Temporal lobe (tissue), 2 donors: ENCODE results near the gene RBPJ.

DNA sequence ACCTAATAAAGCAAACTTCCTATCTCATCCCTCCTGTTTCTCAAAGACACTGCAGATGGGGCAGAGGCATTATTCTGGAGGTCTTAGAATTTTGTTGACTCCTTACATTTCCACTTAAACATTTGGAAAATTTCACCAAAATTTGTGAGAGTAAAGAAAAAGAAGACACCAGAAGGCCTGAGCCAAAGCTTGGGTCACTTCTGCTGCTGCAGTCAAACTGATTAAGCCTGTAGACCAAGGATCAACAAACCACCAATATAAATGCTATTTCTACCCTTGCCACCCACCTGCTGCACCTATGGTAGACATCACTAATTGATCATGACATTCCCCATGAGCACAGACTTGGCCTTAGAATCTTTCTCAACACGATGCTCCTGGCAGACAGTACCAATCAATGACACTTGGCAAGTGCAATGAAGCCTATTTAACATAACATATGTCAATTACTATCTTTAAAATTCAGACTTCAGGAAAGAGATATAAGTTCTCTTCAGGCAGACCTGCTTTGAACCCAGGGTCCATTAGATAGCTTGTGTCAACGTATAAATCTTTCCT is 69.0 kb downstream of the PPARGC1A start:
- RAMPAGE, long total RNA = no peak

DNA sequence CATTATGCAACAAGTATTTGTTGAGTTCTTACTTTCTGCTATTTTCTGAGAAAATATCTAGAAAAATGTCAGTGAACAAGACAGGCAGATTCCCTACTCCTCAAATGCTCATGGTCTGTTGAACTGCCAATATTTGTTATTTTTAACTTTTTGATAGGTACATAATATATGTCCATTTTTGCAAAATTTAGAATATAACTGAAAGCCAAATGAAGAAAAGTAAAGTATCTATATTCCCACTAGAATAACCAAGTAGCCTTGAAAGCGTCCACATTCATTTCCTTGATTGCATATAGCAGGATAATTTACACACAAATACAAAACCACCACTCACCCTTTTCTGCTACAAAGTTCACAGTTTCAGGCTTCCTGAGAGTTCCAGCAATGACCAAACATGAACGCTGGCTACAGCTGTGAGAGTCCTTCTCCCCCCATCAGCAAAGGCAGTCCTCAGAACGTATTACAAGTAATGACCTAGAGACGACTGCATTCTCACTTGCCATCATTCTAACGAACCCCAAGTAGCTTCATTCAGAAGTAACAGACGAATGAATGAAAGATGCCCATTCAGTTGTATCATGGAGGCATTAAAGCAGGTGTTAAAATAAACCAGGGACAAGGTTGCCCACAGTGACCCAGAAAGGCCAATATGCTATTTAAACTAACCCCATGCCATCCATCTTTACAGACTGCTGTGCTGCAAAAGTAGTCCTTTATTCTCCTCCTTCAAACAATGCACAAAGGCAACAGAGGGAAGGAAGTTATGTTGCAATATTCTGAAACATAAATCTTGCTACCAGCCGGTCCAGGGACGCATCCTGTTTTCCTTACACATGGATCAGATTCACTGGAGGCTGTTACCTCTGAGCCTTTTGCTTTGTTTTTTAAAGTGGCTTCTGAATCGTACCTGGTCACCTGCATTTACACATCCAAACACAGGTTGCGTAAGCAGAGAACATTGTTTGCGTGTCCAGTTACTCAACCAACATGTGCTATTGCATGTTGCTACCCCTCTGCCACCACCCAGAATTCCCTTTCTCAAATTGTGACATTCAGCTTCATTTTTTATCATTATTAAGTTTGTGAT is 9.1 kb downstream of the PPARGC1A start:
- RAMPAGE, long total RNA = no peak

DNA sequence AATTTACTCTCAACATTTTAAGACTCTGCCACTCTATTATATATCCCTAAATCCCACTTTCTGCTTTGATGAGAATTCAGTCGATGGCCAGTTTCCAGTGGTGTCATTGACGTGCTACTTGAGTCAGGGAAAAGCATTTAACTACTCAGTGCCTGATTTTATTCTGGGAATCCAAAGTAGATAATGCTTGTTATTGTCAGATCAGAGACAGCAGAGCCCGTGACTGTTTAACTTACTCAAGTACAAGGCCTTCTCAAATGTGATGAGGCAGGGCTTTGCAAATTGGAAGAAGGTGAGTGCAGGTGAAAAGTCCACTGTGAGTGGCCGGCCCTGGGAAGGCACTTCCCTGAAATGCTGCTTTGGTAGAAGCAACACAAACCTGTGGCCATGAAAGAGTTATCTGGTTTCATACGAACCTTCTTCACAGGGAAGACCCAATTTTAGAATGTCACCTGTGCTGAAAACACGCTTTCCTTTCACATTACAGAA is 8.3 kb downstream of the PPARGC1A start:
- RAMPAGE, long total RNA = no peak

DNA sequence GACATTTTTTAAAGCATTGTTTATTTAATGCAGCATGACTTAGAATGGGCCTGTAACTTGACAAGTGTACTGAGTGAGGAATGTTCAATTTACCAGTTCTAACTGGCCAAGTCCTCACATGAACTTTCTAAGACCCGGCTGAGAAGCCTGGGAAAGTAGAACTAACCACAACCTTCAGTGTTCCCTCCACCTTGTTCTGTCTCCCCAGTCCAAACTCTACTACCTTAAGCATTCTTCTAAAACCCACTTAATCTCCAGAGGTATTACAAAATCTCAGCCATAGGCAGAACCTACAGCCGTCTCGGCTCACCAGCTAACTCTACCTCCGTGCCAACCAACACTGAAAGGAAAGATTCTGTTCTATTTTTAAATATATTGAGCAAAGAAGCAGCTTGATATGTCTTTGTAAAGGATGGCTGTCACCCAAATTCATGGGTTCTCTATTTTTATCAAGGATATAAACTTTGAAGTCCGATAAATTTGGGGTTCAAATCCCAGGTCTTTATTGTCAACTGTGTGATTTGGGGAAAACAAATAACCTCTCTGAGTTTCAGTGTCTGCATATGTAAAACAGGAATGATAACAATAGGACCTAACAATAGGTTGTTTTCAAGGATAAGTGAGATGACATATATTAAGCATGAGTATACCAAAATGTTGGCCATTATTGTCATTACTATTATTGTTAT is 6.7 kb downstream of the PPARGC1A start:
- RAMPAGE, long total RNA = no peak

GRCh38 chr4:23888584-23889511 is 999 bp downstream of the PPARGC1A start:
- RAMPAGE, long total RNA = no peak

DNA sequence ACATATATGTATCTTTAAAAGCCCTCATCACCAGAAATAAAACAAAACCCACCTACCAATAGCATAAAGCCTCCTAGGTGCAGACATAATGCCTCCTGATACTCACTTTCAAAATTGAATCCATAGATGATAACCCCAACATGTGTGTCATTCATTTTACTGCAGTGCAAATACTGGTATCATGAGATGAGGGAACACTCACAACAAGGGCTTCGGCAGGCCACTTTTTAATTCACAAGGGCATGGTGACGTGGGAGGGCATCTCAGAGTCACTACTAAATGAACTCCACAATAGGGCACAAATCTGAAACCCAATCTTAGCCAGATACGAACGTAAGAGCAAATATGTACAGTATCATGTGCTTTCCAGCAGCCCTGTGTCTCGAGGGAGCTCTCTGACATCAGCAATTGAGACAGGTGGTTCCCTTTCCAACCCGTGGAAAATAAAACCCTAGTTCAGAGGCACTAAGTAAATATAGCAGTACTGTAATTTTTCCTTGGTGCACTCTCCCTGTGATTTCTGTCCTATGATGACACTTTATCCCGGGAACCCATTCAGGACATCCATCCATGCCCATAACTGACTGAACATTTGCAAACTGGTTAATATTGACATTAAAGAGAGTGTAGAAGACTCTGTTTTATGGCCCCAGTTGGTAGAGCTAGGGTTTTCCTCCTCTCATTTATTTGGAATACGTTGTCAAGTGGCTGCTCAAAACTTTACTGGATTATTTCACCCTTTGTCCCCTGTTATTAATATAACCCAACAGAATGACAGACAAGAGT is 14.2 kb upstream of the PPARGC1A start:
- RAMPAGE, long total RNA = no peak

DNA sequence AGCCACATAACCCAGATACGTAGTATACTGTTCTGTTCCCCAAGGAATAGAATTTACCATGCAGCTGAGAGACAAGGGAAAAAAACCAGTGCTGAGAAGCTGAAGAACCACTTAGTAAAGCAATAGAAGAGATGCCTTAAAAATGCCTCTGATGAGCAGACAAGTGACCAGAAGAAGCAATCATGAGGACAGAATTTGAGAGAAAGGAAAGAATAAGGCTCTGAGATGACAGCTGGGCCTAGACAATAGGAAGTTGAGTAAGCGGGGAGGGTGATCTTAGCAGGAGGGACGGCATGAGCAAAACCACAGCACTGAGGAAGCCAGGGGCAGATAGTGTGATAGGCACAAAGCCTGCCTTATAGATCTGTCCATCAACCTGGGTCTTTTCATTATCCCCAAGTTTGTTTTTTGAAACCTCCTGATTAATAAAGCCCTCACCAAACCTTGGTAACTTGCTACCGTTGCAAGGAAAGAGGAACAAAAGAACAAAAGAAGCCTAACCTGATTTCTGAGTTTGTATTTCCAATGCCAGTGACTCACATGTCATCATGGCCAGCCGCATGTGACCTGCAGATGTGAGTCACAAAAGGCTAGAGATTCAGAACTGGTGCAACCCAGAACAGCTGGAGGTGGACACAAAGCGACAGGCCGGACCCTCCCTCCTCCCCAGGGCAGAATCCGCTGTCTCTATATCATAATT is 55.7 kb upstream of the PPARGC1A start:
- RAMPAGE, long total RNA = no peak

DNA sequence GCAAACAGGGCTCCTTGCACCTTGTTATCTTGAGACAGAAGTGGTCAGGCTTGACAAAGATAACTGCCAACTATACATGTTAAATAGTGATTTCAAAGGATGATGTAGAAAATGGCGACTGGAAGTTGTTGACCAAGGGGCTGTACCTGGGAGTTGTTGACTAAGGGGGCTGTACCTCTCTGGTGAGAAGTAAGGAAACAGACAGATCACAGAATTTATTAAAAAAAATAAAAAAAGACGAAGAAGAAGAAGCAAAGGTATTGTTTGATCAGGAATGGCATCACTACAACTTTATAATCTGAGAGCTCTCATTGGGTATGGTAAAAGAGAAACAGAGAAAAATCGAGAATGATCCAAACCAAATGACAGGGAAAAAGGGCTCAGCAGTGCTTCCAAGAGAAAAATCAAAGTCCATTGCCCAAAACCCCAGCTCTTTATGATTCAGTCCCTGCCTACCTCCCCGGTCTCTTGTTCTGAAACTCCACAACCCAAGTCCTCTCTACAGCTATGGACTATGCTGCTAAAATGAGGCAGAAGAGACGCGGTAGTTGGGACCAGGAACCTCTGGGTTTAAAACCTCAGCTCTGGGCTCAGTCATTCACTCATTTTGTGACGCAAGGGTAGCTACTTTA is 341.0 kb upstream of the PPARGC1A start:
- RAMPAGE, long total RNA = no peak

- RAMPAGE, long total RNA = no peak
These were observed 728 bp downstream of the PI4K2B start for GRCh38 chr4:25234426-25235096.

DNA sequence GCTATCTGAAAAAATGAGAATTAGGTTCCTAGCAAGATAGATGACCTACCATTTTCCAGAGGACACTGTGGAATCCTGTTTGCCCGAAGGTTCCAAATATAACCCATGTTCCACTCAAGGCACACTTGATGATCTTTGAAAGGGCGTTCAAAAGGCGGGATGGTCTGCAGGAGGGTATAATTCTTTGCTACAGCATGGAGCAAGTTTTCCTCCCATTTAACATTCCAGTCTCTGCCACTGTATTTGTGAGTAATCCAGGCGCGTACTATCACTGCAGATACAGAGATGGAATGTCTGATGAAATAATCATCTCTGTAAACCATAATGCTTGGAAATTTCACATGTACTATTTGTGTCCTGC is 15.6 kb downstream of the SEL1L3 start:
- RAMPAGE, long total RNA = no peak

- RAMPAGE, long total RNA = no peak
These were observed 1.2 kb downstream of the SEL1L3 start for GRCh38 chr4:25861644-25861904.

DNA sequence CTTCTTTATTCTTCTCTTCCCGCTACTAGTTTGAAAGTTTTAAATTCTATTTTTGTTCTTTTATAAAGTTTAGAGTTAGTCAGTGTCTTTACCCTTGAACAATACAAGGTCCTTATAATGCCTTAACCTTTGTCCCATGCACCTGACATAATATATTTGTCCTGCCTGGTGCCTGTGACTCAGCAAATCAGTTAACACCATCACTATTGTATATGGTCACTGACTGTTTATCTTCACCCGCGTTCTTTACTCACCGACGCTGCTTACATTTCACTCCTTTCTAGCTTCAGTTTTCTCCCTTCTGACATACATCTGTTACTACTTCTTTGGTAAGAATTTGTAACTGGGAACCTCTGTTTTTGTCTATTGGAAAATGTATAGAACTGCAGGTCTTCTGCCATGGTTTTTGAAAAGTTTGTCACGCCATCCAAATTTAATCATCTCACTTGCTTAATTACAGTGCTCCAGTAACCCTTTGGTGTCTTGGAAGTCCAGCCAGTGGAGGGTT is 5.7 kb downstream of the SMIM20 start:
- RAMPAGE, long total RNA = no peak

GRCh38 chr4:25928904-25929496 is 15.0 kb downstream of the SMIM20 start:
- RAMPAGE, long total RNA = no peak

- RAMPAGE, long total RNA = no peak
These were observed 106.9 kb downstream of the SMIM20 start for GRCh38 chr4:26020862-26021344.

GRCh38 chr4:26048528-26048980 is 134.5 kb downstream of the SMIM20 start:
- RAMPAGE, long total RNA = no peak

GRCh38 chr4:26088494-26089097 is 174.6 kb downstream of the SMIM20 start:
- RAMPAGE, long total RNA = no peak

GRCh38 chr4:26172011-26172461 is 148.8 kb upstream of the RBPJ start:
- RAMPAGE, long total RNA = no peak

- RAMPAGE, long total RNA = no peak
These were observed 107.0 kb upstream of the RBPJ start for GRCh38 chr4:26213867-26214215.

DNA sequence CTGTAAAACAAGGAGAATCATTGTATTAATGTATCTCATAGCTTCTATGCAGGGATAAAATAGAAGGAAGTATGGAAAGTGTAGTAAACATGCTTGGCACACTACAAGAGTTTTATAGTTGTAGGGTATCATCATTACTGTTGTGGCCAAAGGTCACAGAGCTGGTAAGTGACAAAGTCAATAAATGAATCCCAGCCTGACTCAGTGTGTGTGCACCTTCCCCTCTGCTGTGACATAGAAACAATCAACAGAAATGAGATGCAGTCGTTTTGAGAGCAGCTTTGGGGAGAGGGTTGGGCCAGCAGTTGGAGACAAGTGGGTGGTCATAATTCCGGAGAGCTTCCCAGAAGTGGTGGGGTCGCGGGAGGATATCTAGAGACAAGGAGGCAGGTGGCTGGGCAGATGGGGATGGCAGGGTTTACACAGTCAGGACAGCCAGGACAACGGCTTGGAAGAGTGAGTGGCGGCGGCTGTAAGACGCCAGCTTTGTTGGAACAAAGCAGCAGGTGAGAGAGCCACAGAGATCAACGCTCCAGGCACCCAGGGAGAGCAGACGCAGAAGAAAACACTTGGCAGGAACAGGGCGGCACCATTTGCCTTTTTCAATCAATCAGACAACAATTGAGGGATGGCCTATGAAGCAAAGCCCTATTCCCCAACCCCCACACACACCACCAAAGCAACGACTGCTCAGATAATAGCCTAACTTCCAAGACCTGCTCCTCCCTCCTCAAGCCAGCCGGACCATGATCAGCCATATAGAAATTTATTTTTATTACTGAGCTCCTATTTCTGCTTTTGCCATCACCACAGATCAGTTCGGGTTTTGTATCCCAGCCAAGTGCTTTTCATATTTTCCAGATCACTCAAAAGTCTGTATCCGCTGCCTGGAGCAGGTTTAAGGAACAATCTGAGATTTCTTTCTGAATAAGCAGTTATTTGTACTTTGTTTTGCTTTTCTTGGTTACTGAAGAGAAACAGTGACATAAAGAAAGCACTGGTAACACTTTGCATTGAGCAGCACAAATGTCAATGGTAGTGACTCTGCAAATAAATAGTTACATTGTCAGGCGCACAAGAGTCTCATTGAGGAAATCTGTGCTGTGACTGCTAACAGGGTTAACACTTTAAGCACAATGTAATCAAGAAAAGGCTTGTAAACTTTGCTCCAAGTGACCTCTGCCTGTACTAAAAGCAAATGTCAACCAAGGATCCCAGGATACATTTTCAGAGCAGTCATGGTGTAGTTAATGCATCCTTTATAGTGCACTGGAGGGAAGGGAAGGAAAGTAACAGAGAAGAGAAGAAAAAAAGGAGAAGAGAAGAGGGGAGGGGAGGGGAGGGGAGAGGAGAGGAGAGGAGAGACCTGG is 81.9 kb upstream of the RBPJ start:
- RAMPAGE, long total RNA = no peak

DNA sequence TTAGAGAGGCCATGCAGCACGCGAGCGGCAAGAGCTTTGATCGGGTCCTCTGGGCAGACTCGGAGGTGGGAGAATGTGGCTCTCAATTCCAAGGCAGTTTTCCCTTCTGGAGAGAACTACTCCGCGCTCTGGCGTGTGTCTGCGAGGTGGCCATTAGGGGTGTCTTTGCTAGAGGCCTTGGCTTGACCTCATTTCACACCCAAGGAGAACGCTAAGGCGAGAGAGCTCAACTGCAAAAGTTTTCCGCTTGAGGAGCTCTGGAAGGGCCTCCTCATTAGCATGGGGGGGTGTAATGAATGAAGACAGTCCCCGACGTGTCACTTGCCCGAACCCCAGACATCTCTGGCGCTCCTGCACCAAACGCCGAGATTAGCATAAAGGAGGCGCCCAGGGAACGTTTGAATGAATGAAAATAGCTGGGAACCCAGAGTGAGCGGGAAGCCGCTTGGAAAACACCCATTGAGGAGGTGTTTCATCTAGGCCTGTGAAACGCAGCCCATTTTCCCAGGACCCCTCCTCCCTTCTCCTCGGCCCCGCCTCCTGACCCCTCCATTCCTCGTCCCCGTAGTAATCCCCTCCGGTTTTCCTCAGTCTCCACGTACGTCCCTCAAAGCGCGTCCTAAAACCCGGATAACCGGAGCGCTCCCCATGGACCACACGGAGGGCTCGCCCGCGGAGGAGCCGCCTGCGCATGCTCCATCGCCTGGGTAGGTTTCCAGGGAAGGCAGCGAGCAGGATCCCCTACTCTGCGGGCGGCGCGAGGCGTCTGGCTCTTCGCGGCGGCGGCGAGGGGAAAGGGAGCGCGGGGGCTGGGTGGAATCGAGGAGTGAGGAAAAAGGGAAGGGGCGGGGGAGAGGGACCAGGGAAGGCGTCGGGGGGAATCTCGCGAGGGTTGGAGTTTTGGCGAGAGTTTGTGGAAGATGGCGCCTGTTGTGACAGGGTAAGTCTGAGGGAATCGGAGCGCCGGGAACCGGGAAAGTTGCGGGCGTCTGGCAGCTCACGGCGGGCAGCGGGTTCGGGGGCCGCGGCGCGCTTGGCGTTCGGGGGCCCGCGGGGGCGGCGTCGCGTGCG is at the start of gene RBPJ:
TSS of gene RBPJ (plus strand) at position 906 of the 1,071 bp plus-strand sequence.
- RAMPAGE, long total RNA = start-site peak on the plus strand centred at position 685 of the sequence, 185 bp wide, 84 and 55 reads in 2 replicates; start-site peak on the plus strand centred at position 907 of the sequence, 18 bp wide, 601 and 302 reads in 2 replicates